Measurements from ENCODE around the genes GOLGB1, CASR and PDIA5.

DNA sequence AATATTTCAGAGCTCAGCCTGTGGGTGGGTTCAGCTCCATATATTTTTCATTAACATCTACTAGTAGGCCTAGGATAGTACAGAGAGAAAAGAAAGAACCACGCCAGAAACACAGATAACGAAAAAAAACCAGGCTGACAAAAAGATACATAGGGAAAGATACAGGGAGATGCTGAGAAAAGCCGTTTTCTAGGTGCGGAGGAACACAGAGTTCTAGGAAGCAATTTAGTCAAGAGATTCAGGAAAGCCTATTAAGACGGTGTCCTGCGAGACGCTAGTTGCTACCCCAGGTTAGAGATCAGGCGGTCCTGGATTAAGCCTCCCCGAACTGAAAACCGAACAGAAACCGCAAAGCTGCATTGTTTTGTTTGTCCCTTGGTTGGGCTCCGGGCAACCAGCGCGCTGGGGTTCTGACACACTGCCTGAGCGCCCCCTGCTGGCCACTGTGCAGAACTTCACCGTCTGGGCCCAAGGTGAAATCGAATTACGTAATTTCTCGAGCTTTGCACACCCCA lies 37.4 kb upstream of the NDUFB4 start:
- PRO-cap, result unidirectional peak, minus-strand start at position 330 of the sequence

- PRO-cap, result no peak
Observed at GRCh38 chr3:120566540-120567298, 29.4 kb upstream of the NDUFB4 start.

GRCh38 chr3:120678112-120679072 lies 3.6 kb downstream of the HGD start:
- PRO-cap, result no peak

GRCh38 chr3:120679660-120680257 lies 2.3 kb downstream of the HGD start:
- PRO-cap, result no peak

DNA sequence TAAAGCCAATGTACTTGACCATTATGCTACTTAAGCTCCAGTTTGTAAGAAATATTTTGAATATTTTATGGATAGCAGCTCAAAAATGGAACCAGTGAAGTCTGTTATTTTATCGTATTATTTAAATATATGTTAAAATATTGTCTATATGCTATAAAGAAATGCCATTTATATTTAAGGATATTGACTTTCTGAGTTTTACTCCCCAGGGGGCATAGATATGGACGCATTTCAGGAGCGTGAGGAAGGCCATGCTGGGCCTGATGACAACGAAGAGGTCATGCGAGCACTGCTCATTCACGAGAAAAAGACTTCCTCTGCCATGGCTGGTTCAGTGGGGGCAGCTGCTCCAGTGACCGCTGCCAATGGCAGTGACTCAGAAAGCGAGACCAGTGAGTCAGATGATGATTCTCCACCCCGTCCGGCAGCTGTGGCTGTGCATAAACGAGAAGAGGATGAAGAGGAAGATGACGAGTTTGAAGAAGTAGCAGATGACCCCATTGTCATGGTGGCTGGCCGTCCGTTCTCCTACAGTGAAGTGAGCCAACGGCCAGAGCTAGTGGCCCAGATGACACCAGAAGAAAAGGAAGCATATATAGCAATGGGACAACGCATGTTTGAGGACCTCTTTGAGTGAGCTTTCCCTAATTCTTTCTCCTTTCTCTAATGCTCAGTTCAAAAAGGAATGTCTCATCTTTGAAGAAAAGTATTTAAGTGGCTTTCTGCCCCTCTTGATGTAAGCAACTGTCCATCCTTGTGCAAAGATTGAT lies 38.5 kb downstream of the GTF2E1 start:
- PRO-cap, result no peak

DNA sequence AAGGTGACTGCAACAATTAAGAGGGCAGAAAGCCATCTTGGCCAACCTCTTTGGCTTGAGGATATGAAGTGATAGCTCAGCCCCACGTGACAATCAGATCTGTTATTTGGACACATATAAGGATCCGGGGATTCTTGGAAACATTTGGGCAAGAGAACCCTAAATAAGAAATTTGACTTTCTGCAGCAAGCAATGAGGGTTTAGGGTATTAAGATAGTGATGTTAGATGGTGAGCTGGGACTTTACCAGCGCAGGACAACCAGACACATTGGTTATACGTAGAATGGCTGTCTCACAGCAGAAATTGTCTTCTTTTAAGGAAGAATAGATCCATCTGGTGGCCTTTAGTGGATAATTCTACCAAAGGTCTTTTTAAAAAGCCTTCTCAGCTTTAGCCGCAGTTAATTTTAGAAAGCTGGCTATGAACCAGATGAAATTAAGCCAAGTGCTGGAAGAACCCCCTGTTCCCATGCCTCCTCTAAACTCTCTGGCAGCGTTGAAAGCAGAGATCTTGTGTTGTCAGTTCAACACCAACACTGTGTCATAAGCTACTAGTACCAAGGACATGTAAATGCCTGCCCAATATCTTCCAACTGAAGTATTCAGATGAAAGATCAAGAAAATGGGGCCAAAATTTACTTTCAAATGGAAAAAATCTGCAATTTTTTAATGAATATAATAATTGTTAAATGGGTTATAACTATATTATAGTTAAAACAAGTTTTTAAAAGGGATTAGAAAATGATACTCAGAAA lies 12.2 kb downstream of the HCLS1 start:
- PRO-cap, result bidirectional peak, plus-strand start at position 544 of the sequence, minus-strand start at position 289 of the sequence

DNA sequence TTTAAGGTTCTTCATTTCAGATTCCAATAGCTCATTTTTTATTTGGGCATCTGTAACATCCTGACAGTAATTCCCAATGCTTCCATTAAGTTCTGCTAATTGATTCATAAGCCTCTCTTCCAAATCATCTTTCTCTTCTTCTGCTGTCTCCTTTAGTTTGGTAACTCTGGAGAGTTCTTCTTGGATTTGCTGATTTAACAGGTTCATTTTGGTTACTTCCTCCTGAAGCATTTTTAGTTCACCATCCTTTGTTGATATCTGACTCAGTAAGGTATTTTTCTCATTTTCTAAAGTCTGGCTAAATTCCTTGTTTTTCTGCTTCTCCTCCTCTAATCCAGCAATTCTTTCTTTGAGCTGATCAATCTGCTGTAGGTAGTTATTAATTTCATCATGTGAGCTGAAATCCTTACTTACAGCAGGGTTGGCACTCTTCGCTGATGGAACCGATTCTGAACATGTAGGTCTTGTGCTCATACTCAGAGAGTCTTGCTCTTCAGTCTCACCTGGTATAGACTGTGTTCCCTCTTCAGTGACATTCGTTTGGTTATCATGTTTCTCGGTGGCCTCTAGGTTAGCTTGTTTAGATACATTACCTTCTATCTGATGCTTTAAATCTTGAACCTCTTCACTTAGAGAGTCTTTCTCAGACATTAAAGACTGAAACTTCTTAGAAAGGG lies 34.1 kb upstream of the HCLS1 start:
- PRO-cap, result no peak

DNA sequence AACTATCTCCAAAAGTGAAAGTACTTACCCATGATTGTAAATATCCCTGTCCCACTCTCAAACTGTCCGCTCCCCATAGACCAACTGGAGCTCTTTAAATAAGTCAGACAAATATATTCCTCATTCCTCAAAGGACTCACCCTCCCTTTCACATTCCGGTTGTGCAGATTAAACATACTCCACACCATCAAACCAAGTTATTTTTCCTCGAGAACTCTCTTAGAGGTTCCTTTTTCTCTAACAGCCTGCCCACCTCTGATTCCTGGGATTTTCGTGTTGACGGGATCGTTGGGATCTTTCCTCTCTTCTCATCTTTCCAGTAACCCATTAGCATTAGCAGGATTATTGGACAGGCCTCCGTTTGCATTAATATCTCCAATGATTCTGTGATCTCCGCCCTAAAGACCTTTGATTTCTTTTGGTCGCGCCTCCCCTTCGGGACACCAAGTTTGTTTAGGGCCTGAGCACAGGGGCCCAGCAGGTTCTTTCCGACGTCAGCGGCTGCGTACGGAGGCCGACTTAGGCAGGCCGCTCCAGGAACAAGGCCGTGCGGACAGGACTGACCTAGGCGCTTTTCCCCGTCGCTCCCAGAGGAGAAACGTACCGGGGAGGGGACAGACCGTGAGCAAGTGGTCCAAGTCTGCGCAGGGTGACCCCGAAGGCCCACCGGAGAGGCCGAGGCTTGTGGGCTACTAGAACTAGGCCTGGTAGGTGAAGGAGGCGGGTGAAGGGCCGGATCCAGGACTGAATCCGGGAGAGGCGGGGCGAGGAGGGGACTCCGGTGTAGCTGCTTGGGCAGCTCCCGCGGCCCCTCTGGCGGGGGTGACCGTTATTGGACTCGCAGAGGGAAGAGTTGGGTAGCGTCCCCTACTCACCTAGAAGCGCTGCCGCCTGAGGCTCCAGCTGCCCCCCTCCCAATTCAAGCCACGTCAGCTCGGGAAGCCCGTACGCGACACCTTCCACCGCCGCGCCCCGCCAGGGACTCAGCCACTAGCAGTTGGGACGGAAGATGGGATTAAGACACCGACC lies at the start of gene GOLGB1:
Gene GOLGB1 (minus strand): TSS at position 985 of the 1,029 bp plus-strand sequence.
- PRO-cap, result bidirectional peak, plus-strand start at position 539 of the sequence, minus-strand start at position 267 of the sequence; bidirectional peak, plus-strand start outside the sequence, minus-strand start at position 985 of the sequence

DNA sequence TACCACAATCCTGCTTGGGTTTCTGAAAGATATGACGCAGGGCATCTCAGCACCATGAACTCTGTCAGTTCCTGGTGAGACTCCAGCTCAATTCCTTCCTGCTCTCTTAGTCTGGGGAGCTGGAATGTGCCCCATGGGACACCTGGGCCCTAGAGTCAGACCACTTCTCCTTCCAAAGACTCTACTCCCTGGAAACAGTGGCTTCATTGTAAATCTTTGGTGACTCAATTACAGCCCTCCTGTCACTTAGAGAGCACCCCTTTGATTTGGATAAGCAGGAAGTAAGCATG lies 50.5 kb downstream of the CD86 start:
- PRO-cap, result no peak

GRCh38 chr3:122183533-122184170 lies at the start of gene CASR:
Gene CASR, plus strand, starts transcription at chr3:122183668.
- PRO-cap, result no peak

GRCh38 chr3:122392029-122392657 lies 8.2 kb downstream of the FAM162A start:
- PRO-cap, result no peak

- PRO-cap, result no peak
Observed at GRCh38 chr3:122407177-122407451, 8.7 kb downstream of the WDR5B start.

GRCh38 chr3:122443452-122444262 lies 27.8 kb upstream of the WDR5B start:
- PRO-cap, result no peak

DNA sequence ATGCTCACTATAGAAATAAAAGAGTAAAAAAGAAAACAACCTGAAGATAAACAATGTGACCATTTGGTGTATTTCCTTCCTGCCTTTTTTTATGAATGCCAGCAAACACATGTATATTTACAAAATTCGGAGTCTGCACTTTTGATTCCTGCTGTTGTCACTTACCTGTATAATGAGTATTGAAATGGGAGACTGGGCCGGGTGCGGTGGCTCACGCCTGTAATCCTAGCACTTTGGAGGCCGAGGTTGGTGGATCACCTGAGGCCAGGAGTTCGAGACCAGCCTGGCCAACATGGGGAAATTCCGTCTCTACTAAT lies 856 bp downstream of the DTX3L start:
- PRO-cap, result no peak

DNA sequence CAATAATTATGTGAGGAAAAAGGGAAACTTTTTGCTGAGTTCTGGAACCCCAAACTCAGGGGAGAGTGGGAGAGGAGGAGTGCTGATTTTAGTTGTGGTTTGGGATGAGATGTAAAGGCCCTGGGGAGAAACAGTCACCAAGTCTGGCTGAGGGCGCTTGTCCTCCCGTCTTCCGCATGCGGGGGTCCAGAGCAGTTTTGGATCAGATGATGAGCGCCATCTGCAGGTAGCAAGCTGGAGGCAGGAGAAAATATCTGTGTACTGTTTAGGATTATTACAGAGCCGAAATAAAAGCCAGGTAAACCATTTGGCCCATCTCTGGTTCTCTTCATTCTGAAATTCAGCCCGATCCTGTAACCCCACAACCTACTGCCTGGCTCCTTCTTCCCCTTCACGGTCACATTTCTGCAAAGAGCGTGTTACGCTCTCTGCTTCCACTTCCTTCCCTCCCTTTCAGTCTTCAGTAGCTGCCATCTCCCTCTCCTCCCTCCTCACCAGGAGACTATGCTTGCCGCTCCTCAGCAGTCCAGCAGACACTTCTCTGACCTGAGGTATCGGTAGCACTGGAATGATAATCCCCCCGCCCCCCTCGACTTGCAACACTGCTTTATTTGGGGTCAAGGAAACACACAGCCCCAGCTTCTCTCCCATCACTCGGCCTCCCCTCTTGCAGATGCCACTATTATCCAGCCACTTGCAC lies 1.4 kb upstream of the PARP14 start:
- PRO-cap, result no peak

DNA sequence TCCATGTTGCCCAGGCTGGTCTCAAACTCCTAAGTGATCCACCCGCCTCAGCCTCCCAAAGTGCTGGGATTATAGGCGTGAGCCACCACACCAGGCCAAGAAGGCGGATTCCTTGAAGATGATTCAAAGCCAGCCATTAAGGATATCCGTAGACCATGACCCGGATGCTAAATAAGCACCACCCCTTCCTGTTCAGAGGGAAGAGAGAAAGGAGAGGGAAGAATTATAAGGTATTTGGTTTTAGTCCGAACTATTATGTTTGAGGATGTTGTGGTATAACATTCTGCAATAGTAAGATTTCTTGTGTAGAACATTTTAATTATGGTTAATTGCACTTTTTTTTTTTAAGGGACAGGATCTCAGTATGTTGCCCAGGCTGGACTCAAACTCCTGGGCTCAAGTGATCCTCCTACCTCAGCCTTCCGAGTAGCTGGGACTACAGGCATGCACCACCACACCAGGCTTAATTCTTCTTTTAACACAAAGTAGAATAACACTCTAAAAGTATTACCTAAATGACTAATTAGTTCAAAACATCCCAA lies 86.5 kb downstream of the SLC49A4 start:
- PRO-cap, result no peak

GRCh38 chr3:123028361-123028921 lies 878 bp upstream of the SEMA5B start:
- PRO-cap, result no peak

DNA sequence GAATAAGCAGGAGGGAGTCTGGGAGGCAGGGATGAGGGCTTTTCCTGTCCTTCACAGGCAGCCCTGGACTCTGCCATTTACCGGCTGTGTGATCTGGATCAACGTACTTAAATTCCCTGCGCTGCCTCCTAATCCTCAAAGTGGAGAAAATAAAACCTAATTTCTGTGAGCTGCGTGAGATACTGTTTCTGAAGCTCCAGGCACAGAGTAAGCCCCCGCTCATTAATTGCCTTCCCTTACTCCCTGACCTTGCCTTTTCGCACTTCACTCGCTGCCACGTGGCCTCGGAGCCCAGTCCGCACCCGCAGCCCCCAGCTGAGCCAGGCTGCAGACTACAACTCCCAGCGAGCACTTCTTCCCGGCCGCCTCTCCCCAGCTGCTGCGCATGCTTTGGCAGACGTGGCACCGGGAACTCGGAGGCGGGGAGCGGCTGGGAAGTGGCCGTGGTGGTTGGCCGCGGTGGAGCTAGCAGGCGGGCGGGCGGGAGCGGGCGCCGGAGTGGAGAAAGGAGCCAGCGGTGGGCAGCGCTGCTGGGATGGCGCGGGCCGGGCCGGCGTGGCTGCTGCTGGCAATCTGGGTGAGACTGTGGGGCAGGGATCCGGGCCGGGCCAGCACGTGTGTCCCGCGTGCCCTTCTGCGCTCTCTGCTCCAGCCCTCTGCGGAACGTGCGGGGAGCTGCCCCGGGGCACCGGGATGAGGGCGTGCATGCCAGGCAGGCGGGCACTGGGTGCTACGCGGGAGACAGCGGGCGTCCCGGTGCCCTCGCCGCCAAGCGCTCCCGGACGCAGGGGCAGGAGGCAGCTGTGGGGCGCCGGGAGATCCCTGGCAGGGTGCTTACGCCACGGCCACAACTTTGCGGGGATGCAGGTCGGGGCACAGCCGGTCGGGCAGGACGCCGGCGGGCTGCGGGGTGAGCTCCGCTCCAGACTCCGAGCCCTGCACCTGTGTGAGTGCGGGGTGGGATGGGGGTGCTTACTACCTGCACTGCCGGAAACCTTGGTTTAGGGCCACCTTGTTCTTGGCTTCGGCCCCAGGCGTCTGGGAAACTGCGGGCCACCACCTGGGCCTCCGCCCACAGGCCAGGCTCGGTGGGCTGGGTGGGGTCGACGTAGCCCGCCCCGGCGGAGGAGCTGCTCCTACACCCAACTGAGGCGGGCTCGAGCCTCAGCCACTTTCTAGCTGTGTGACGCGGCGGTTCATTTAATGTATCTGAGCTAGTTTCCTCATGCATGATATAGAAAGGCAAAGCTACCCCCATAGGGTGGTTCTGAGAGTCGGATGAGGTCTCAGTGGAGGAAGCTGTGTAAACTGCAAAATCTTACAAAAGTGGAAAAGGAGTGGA lies at the start of gene PDIA5:
Gene PDIA5 (plus strand): TSS at position 396 of the 1,342 bp plus-strand sequence.
- PRO-cap, result bidirectional peak, plus-strand start at position 396 of the sequence, minus-strand start at position 327 of the sequence

GRCh38 chr3:123123758-123124496 lies 57.1 kb downstream of the PDIA5 start:
- PRO-cap, result no peak

DNA sequence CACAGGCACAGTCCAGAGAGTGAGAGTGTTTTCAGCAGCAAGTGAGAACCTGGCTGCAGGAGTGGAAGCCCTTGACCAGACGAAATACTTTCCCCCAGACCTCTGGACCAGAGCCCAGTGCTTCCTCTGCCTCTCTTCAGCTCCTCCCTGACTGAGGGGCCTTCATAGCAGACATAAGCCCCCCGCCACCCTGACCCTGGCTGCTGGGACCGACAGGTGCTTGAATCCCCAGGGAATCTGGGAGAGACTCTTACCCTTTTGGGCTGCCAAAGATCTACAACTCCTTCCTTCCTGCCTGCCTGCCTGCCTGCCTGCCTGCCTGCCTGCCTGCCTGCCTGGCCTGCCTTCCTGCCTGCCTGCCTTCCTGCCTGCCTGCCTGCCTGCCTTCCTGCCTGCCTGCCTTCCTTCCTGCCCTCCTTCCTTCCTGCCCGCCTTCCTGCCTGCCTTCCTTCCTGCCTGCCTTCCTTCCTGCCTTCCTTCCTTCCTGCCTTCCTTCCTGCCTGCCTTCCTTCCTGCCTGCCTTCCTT lies 50.2 kb upstream of the SEC22A start:
- PRO-cap, result no peak